Mucosa of descending colon (tissue), 1 donor: ENCODE measurements around the genes SLC5A8, PARPBP and STAB2.

- PRO-cap: no peak
Measured at GRCh38 chr12:100484214-100484945, 10.7 kb downstream of the NR1H4 start.

- PRO-cap: unidirectional peak, minus-strand start at chr12:100504938
Measured at GRCh38 chr12:100504683-100505353, 31.2 kb downstream of the NR1H4 start.

- PRO-cap: unidirectional peak, plus-strand start at chr12:100673689
Measured at GRCh38 chr12:100673440-100673966, 100.0 kb downstream of the GAS2L3 start.

DNA sequence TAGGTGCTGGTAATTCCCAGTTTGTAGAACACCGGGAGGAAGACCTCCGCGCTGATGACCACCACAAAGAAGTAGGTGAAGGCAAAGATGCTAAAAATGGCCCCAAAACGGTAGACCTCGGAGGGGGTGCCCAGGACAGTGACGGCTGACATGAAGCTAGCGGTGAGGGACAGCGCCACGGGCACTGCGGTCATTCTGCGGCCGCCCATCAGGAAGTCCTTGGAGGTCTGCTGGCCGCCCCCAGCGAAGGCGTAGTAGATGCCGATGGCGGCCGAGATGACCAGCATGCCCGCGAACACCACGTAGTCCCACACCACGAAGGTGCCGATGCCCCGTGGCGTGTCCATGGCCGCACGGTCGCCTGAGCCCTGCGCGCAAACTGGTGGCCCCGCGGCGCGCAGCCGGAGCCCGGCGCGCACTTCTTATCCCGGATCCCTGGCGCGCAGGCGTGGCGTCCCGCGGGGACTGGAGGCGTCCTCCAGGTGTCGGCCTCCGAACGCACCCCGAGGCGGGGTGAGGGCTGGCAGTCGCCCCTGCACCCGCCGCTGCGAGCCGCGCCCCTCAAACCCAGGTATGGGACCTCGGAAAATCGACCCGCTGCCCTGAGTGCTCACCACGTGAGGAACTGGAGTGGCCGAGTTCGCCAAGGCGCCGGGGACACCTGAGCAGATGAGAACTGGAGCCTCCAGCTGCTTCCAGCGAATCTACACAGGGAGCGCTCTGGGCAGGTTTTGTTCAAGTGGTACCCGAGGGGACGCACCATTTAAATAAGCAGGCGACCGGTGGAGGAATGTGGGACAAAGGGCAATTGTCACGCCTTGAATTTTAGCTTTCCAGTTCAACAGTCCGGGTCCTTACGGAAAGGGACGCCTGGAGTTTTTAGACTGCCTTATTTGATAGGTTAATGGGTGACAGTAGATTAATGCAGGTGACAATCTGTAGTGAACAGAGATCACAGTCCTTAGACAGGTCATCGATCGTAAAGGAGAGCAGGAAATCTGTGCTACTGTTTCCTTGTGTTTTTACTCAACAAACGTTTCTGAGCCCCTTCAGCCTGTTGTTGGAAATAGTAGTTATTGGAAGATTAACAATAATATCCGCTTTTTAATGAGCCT lies at the start of gene SLC5A8:
Gene SLC5A8, minus strand, starts transcription at position 737 of the 1,115 bp plus-strand sequence.
- PRO-cap: no peak

- PRO-cap: bidirectional peak, plus-strand start at chr12:101697672, minus-strand start at chr12:101697528
Measured at GRCh38 chr12:101697237-101697547, 248 bp upstream of the CHPT1 start.

DNA sequence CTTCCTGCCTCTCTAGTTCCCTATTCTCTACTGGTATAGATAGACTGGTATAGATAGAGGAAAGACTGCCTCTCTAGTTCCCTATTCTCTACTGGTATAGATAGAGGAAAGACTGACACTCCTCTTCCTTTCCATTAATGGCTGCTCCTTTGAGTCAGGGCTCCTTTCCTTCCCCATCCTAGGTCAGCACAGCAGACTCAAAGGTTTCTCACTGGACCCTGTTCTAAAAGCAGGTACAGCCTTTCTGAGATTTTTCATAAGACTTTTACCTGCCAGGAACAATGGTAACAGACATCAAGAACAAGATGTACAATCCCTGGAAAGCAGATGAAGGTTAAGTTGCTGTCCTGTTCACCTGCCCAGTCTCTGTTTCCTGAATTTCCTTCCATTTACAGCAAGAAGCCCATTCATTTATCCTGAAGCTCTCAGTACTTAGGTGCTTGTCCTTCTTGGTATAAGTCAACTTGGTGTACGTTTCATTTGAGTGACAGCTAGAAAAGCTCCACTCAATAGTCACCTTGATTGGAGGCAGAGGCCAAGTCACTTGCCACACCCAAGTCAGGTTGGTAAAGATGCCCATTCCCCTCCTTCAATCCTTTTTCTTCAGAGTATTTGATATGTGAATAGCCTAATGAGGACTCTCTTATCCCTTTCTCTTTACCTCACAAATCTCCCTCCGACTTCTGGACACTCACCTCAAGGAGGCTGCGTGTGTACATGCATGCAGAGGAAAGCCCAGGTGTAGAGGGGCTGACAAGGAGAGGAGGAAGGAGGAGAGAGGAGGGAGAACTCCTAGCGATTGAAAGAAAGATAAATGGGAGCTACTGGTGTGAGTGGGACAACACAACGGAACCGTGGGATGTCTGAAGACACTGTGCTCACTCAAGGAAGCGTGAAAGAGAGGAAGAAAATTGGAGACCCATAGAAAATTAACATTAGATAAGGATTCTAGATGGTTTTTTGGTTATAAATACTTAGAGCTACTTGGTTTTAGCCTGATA lies 8.9 kb upstream of the SYCP3 start:
- PRO-cap: no peak

DNA sequence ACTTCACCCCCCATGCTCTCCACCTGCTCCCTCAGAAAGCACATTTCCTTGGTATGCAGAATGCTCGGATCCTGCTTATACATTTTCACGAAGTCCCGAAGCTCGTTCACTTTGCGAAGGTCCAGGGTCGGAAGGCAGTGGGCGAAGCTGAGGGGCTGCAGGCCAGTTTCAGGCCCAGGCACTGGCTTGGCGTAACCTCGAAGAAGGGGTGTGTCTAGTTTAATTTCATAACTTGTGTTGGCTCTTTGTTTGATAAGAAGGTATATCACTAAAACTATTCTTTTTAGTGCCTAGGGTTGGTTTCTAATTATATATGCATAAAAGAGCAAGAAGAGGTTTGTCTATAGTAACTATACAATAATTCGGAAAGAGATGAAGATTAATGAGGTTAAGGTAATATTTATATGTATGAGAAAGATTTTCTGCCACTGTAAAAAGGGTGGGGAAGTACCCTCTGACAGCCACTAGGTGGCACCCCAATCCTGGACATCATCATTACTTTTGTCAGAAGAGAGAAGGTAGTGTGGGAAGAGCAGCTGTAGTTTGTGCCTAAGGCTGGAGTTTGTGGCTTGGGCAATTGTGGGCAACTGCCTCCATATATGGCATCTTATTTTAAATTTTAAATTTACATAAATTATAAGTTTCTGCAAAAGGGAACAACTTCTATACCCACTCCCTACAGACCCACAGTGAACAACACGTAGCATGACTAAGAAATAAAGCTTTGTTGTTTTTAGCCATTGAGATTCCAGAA lies 34.2 kb upstream of the SYCP3 start:
- PRO-cap: no peak

DNA sequence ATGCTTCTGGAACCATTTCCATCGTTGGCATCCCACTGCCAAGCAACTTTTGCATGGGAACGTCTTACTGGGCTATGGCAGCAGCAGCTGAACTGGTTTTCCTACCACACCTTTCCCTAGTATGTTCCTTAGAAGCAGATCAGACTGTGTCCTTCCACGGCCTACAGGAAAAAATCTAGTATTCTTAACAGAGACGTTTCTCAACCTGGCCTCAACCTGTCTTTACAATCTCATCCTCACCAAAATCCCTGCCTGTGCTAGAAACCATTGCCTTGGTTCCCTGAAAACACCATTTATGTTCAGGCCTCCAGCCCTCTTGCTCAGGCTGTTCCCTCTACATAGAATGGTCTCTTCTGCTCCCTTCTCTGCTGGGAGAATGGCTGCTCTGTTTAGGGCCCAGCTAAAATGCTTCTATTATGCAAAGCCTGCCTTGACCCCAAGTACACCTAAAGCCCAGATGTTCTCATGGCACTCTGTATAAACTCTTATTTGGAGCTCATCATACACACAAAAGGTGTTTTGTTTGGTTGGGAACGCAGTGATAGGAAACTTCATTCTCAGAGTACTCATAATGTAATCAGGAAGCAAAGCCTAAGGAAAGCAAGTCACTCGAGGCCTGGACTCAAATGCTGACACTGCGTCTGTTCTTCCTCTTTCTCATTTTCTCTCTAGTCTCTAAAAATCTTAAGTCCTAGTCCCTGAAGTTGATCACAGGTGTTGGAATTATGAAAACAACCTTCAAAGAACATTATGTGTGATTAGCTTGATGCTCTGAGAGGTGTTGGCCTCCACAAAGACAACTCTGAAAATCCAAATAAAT lies 38.1 kb upstream of the SYCP3 start:
- PRO-cap: no peak

DNA sequence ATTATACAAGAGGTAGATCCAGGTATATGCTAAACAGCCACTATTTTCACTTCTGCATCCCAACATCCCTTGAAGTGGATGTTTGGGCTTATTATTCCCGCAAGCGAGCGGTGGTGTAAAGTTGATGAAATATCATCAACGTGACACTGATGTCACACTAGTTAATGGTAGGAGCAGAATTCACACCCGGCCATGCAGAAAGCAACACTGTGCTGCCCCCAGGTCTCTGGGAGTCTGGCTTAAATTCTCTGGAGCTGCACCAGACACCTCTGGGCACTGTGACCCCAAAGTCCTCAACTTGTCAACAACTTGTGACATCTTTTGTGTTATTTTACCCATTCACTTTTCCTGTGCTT lies 858 bp downstream of the DRAM1 start:
- PRO-cap: bidirectional peak, plus-strand start at position 176 of the sequence, minus-strand start at position 76 of the sequence

GRCh38 chr12:101894591-101895114 lies 17.3 kb downstream of the DRAM1 start:
- PRO-cap: no peak

DNA sequence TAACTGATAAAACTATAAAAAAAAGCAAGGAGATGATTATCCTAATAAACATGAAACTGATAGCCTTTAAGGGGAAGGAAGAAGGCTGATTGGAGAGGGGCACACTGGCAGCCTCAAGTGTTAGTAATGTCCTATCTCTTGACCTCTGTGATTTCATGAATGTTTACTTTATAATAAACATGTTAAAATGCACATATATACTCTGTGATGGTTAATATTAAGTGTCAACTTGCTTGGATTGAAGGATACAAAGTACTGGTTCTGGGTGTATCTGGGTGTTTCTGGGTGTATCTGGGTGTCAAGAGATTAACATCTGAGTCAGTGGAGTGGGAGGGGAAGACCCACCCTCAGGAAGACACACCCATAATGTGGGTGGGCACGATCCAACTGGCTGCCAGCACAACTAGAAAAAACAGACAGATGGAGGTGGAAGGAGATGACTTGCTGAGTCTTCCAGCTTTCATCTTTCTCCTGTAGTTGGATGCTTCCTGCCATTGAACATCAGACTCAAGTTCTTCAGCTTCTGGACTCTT lies 12.0 kb downstream of the NUP37 start:
- PRO-cap: no peak

- PRO-cap: bidirectional peak, plus-strand start at chr12:102120204, minus-strand start at chr12:102120114
Measured at GRCh38 chr12:102119671-102120728, at the start of gene PARPBP. TSS of gene PARPBP (plus strand) at chr12:102120183.

DNA sequence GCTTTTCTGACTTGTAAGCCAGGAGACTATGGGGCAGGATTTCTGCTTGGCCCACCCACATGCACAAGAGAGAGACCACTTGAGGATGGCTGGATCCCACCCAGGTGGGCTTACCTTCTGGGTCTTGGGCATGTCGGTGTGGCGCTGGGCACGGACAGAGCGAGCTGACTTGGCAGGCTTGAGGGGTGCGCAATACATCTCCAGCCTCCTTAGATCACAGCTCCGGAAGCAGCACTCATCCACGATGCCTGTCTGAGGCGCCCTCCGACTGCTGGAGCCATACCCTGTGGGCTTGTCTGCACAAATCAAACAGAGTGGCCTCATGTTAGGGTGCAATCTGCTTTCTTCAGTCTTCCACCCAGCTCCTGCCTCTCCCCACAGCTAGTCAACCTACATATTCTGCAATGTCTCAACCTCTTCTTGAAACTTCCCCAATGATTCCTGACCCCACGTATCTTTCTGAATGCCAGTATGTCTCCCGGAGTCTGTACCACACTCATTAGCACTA lies 60.9 kb downstream of the IGF1 start:
- PRO-cap: no peak

DNA sequence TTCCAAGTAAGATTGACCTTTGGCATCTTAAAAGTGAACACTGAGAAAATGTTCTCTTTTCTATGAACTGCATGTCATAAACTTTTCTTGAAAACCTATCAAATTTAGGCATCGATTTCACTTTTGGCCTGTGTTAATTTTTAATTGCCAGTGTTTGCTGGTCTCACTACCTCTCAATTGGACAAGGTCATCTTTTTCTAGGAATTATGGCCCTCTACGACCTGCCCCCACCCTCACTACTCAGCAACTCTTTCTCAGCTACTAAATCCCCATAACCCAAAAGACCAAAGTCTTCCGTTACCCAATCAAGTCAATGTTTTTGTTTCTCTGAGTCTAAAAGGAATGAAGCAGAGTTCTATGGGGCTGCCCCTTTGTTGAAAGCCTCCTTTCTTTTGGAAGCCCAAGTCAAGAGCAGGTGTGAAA lies 55.1 kb downstream of the IGF1 start:
- PRO-cap: no peak

GRCh38 chr12:102816795-102817158 lies 100.3 kb downstream of the PAH start:
- PRO-cap: no peak

- PRO-cap: no peak
Measured at GRCh38 chr12:102920253-102920451, 3.1 kb upstream of the PAH start.

GRCh38 chr12:103114608-103114966 lies 157.1 kb downstream of the ASCL1 start:
- PRO-cap: no peak

GRCh38 chr12:103172891-103173099 lies 215.3 kb downstream of the ASCL1 start:
- PRO-cap: no peak

- PRO-cap: no peak
Measured at GRCh38 chr12:103586849-103587443, at the start of gene STAB2. TSS of gene STAB2 (plus strand) at chr12:103587273.

GRCh38 chr12:103931390-103931750 lies 1.2 kb downstream of the HSP90B1 start:
- PRO-cap: no peak